Sciatic nerve (tissue), 1 donor: ENCODE data around the gene ZNF131.

DNA sequence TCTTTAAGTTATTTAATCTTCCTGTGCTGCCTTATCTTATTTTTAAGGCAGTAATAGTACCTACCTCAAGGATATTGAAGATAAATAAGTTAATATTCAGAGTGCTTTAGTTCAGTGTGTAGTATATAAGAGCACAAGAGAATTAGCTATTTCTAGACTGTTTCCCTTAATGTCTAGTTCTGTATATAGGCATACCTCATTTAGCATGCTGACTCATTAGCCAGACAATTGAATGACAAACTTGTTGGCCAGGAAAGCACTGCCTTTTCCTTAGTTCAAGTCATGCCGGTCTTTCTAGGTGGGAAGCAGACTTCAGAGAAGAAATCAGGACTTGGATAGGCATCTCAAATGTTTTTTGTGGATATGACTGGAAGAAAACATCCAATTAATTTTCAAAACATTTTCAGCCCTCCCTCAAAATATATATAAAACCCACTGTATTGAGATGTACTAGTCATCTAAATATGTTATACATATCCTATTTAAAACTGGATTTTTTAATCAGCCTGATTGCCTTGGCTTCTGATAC lies 3.2 kb upstream of the FBXO4 start:
- PRO-cap = no peak

- PRO-cap = no peak
Measured at GRCh38 chr5:42554349-42554769, 131.1 kb downstream of the GHR start.

DNA sequence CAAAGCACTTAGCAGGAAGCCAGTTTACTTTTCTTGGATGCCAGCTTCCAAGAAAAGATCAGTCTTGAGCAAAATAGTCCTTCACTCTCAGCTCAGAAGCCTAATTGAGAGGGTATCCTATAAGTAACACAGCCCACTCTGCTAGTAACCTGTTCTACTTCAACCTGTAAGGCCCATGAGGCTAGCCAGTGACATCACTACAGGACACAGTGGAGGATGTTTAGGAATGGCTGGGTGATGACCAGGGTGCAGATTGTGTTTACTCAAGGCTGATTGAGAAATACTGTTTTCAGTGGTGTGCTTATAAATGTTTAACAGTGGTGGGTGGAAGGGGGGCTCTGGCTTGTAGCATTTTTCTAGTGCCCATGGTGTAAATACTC lies 159.9 kb upstream of the CCDC152 start:
- PRO-cap = no peak

- PRO-cap = no peak
Measured at GRCh38 chr5:42798712-42799004, 13.0 kb downstream of the SELENOP start.

- PRO-cap = unidirectional peak, plus-strand start at chr5:42808298
Measured at GRCh38 chr5:42807802-42808533, 3.7 kb downstream of the SELENOP start.

DNA sequence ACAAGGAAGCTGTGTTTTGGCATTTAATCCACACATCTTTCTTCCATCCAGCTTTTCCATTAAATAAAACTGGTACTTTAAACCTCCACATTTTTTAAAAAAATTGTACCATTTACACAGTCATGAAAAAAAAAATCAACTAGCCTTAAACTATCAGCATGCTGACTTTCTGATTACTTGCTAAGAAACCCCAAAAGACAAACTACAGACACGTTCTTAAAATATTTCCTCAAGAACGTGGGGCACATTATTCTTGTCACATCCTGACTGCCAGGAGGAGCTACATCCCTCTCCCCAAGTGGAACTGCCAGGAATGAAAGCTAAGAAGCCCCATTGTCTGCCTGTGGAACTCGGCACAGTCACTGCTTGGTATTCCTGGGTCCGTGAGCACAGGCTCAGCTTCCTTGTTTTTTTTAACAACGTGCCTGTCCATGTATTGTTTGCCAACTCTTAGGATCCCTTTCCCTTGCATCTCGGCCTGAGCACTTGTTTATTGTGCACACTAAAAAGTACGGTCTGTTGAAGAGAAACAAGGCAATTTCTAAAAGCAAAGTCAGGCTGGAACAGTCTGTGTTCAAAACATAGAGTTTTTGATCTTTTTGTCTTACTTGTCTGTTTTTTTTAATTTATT lies 46.9 kb upstream of the SELENOP start:
- PRO-cap = no peak

GRCh38 chr5:42879162-42879639 lies 67.5 kb upstream of the SELENOP start:
- PRO-cap = no peak

GRCh38 chr5:42992481-42993121 lies 47.5 kb downstream of the ANXA2R start:
- PRO-cap = bidirectional peak, plus-strand start at chr5:42992508, minus-strand start at chr5:42992387; bidirectional peak, plus-strand start at chr5:42992772, minus-strand start at chr5:42992769; bidirectional peak, plus-strand start at chr5:42992943, minus-strand start at chr5:42992849; unidirectional peak, minus-strand start at chr5:42993028

DNA sequence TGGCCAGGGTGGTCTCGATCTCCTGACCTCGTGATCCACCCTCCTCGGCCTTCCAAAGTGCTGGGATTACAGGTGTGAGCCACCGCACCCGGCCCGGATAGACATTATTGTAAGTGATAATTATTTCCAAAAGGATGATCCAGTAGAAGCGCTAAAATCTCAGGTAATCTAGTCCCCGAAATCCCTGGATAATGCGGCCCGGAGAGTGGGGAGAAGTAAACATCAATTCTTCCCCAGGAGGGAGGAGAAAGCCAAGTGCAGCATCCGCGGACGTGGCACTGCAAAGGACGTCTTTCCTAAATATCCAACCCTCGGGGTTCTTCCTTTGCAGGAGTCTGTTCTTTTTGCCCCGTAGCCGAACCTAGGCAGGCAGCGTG lies 33.1 kb downstream of the ANXA2R start:
- PRO-cap = no peak

GRCh38 chr5:43019958-43020402 lies 20.1 kb downstream of the ANXA2R start:
- PRO-cap = bidirectional peak, plus-strand start at chr5:43020242, minus-strand start at chr5:43020173

- PRO-cap = bidirectional peak, plus-strand start at chr5:43120914, minus-strand start at chr5:43120783; bidirectional peak, plus-strand start at chr5:43121224, minus-strand start at chr5:43121086
Measured at GRCh38 chr5:43120642-43121274, at the start of gene ZNF131. ZNF131 (plus strand) TSS chr5:43120914.

DNA sequence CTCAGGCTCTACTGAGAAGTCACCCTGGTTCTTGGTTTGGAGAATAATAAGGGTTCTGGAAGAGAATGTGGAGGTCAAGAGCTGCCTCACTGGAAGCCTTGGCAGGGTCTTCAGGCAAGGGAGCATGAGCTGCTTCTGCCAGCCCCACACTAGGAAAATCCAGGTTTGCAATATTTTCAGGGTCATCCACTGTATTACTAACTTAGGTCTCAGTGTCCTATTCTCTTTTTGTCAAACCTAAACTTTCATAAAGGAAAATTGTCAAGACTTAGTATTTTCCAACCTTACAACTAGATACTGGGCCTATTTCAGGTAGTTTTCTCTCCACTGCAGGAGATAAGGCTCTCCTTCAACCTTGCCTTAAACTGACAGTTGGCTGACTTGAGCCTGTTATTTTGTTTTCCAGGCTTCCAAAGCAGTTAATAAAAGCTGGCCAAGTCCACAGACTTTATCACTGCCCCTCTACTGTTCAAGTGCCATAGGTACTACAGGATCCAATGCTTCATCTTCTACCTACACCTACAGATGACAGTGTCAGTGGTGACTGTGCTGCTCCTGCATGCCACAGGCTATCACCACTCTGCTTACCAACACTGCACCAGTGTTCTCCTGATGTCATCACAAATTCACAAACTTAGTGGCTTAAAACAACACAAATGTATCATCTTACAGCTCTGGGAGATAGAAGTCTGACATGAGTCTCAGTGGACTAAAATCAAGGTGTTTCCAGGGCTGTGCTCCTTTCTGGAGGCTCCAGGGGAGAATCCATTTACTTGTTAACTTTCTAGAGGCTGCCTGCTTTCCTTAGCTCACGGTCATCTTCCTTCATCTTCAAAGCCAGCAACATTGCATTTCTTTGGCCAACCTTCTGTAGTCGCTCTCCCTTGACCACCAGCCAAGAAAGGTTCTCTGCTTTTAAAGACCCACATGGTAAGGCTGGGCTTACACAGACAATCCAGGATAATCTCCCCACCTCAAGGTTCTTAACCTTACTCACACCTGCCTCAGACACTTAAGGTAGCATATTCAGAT lies 26.6 kb downstream of the HMGCS1 start:
- PRO-cap = no peak

- PRO-cap = no peak
Measured at GRCh38 chr5:43476138-43476872, 7.4 kb downstream of the TMEM267 start.

GRCh38 chr5:43485326-43485883 lies 1.7 kb upstream of the TMEM267 start:
- PRO-cap = no peak

DNA sequence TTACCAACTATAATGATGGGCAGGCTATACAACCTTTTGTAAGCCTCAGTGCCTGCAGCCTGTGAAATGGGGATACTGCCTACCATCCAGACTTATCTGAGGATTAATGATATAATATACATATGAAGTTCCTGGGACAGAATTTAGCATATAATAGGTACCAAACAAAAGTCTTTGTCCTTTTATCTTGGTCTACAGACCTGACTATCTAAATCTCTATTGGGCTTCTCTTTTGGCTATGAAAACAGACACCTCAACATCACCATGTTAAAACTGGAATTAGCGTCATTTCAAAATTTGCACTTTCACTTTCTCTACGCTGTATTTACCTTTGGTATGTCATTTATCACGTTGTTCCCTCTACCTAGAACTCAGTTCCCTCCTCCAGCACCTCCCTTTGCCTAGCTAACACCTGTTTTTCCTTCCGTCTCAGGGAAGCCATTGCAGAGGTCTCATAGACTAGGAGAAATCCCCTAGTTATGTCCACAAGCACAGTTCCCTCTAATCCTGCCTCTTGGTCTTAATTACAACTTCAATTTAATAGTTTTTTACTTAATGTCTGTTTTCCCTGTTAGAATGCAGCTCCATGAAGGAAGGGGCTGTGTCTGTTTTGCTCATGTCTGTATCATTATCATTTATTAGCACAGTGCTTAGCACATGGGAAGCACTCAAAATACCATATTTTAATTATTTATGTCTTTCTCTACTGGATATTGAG lies 14.1 kb upstream of the TMEM267 start:
- PRO-cap = no peak

- PRO-cap = no peak
Measured at GRCh38 chr5:43538524-43539155, 18.2 kb downstream of the PAIP1 start.

GRCh38 chr5:43618710-43619205 lies 15.8 kb downstream of the NNT start:
- PRO-cap = no peak

- PRO-cap = no peak
Measured at GRCh38 chr5:44539021-44539532, 149.9 kb upstream of the FGF10 start.

DNA sequence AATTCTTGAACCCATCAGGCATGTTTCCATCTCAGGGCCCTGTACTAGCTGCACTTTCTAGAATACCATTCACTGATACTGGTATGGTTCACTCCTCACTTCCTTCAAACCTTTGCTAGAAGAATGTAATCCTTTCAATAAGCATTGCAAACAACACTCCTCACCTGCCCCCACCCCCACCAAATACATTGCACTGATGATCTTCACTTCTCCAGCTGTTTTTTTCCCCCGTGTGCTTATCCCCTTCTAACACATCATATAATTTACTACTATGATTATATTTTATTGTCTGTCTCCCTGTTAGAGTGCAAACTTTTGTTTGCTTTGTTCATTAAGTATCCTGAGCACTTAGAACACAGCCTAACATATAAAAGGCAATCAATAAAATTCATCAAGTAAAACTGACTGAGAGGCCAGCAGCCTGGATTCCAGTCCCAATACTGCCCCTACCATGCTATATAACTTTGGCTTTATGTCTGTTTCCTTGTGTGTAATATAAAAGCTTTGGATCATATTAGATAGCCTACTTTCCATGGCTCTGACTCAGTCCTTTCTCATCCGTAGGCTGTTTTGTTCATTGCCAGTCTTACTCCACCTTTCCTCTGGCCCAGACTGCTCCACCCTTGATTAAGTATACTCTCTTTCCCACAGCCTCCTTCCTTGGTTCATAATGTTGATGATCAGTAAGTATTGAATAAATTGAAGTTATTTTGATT lies 1.7 kb upstream of the MRPS30 start:
- PRO-cap = no peak

GRCh38 chr5:50425016-50425345 lies 16.1 kb downstream of the EMB start:
- PRO-cap = no peak